Left lung (tissue), 1 donor: ENCODE results near the genes SUCO and KLHL20.

DNA sequence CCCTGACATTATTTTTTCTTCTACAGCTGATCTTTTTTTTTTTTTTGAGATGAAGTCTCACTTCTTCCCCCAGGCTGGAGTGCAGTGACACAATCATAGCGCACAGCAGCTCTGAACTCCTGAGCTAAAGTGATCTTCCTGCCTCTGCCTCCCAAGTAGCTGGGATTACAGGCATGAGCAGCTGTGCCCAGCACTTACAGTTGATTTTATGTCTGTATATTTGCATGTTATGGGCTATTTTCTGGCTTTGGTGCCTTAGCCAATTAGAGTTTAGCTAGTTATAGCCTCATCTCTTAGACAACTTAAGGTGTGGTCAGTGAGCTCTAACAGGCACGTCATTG is 1.6 kb upstream of the VAMP4 start:
- PRO-cap: no peak

DNA sequence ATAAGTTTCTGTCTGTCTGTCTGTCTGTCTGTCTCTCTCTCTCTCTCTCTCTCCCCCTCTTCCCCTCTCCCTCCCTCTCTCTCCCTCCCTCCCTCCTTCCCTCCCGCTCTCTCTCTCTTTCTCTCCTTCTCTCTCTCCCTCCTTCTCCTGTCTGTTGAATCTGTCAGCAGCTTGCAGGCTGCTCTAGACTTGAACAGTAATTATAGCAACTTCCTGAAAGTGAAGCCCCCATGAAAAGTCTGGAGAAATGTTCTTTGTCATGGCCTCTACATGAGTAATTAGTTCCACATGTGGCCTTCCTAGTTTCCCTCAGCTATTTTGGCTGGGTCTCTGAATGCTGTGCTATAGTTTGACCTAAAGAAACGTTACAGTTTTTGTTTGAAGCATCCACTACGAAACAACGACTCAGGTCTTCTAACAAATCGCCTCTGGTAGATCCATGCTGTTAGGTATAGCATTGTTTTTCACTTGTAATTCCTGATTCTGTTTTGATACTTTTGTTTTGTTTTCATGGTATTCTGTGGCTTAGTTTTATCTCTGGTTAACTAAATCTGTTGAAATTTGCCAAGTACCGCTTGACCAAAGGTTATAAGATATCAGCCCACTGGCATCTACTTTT is 275.1 kb upstream of the C1orf105 start:
- PRO-cap: no peak

- PRO-cap: no peak
These were observed 64.0 kb upstream of the C1orf105 start for GRCh38 chr1:172356471-172356993.

DNA sequence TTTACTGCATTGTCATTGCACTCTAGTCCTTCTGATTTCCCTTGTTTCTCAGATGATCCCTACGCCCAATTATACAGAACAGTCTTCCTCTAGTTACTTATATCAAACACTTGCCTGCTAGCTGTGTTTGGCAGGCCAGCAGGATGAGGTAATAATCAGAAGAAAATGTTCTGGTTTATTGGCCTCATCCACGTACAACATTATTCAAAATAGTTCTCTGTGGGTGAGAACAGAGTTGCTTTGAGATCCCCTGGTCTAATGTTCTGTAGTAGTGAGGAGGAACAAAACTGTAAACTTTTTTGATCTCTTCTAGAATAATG is 22.3 kb upstream of the C1orf105 start:
- PRO-cap: no peak

GRCh38 chr1:172399197-172399784 is 21.2 kb upstream of the C1orf105 start:
- PRO-cap: no peak

- PRO-cap: no peak
These were observed 8.7 kb upstream of the PIGC start for GRCh38 chr1:172452556-172452981.

- PRO-cap: bidirectional peak, plus-strand start at chr1:172533160, minus-strand start at chr1:172532803; bidirectional peak, plus-strand start at chr1:172533421, minus-strand start at chr1:172533381; bidirectional peak, plus-strand start at chr1:172533649, minus-strand start at chr1:172533472
These were observed at the start of gene SUCO for GRCh38 chr1:172532718-172533736. Gene SUCO (plus strand): TSS chr1:172533150.

- PRO-cap: unidirectional peak, minus-strand start at chr1:172662790
These were observed 3.7 kb downstream of the FASLG start for GRCh38 chr1:172662279-172663285.

GRCh38 chr1:172670668-172671237 is 11.8 kb downstream of the FASLG start:
- PRO-cap: no peak

DNA sequence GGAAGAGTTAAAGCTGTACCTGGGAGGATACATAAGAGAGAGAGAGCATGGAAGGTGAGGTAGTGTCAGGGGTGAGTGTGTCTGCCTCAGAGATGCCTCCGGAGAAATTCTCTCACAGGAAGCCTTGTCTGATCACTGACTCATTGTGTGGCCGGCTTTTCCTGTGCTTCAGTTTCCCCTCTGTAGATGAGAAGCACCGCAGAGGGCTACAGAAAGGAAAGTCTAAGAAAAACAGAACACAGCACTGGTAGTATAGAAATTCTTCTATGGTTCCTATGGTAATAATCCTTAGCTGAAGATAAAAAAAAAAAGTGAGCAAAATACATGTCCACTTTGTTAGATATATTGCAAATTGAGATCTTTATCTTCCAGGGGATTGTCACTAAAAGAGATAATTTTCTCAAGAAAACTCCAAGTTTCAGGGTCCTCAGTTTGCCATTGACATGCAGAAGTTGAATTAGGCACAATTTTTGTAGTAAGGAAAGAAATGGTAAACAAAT is 40.4 kb downstream of the FASLG start:
- PRO-cap: no peak

DNA sequence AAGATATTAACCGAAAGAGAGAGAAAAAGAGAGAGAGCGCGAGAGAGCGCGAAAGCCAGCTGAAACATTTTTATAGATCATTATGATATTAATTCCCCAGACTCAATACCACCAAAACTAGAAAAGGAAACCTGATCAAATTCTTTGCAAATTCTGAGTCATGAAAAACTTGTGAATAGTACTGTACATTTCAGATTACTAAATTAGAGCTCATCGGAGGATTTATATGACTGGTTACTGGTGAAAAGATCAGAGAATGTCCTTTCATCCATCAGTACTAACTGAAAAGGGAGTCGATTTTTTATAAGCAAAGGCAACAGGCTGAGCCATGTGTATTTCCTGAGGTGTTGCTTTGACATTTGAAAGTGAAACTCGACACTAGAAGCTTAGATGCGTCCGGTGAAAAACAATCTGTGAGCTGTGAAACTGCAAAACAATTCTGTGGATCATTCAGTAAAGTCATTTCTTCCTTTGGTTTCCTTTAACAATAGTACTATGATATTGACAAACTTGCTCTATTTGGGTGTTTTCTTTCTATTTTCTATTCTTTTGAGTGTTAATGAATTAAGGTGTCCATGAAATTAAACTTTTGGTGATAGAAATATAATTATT is 155.6 kb downstream of the TNFSF18 start:
- PRO-cap: no peak

DNA sequence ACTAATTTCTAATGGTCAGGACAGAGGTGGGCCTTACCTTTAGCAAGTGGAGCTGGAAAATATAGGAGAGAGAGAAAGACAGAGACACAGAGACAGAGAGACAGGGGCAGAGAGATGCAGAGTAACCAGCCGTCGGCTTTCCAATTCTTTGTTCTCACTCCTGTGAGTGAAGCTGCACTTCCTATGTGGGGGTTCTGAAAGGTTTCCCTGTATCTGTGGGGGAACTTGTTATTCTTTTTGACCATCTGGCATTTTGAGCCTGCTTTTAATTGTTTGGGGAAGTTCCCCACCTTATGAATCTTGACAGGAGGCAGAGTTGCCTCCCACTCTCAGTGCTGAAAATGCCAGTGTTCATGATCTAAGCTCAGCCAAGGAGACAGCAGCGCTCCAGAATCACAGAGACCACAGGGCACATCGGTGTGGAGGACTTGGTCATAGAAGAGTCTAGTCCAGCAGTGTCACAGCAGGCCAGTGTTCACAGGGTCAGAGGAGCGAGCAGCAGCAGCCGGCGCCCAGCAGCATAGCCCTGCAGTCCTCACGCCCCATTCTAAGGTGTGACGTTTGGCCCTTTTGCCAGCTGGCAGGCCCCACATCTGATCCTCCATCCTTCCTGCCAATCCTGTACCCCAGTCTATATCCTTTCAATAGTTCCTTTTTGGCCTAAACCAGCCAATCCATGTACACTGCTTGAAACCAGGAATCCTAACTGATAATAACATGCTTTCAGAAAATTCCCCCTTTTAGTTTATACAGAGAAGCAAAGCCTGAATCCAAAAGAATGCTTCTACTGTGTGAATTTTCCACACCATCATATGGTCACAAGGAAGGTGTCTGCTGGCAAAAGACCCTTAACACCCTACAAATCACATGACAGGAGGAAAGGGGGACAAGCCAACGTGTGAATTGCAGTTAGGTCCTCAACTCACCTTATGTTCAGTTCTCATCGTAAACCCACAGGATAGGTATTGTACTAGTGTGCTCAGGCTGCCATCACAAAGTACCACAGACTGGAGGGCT is 63.7 kb upstream of the PRDX6 start:
- PRO-cap: no peak

DNA sequence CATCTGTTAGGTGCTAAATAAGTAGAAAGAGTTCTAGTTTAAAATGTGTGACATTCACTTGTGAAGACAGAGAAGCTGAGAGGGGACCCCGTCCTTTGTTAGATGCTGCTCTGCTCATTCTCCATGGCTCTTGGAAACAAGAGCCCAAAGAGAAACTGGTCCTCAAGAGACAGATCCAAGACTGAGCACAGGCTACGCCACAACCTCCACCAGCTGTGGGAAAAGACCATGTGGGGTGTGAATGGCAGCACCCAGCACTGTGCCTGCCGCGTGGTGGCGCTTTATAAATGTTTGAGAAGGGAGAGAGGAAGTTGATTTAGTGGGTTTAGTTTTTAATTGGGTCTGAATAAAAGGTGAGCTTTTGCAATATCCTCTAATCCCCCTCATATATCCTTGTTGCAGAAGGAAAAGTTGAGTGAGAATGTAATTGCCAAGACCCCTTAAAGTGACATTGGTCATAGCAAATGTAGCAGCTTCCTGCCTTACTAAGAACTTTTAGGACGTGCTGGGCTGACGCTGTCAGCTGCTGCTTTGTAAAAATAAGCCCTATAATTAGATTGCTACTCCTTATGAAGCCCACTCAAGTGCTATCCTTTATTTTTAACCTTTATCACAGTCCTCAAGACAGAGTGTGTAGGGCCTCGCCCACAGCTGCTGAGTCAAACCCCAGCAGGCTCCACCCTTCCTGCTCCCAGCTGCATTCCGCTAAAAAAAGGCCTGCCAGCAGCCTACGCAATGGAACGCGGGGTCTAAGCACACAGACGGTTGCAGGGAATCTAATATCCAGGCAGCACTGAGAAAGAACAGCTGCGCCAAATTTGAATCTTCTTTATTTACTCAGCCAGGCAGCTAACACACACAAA is 47.5 kb upstream of the PRDX6 start:
- PRO-cap: unidirectional peak, minus-strand start at position 183 of the sequence; bidirectional peak, plus-strand start at position 735 of the sequence, minus-strand start at position 494 of the sequence

- PRO-cap: no peak
These were observed 33.3 kb upstream of the PRDX6 start for GRCh38 chr1:173443645-173444440.

- PRO-cap: no peak
These were observed 10.6 kb downstream of the PRDX6 start for GRCh38 chr1:173487524-173488360.

DNA sequence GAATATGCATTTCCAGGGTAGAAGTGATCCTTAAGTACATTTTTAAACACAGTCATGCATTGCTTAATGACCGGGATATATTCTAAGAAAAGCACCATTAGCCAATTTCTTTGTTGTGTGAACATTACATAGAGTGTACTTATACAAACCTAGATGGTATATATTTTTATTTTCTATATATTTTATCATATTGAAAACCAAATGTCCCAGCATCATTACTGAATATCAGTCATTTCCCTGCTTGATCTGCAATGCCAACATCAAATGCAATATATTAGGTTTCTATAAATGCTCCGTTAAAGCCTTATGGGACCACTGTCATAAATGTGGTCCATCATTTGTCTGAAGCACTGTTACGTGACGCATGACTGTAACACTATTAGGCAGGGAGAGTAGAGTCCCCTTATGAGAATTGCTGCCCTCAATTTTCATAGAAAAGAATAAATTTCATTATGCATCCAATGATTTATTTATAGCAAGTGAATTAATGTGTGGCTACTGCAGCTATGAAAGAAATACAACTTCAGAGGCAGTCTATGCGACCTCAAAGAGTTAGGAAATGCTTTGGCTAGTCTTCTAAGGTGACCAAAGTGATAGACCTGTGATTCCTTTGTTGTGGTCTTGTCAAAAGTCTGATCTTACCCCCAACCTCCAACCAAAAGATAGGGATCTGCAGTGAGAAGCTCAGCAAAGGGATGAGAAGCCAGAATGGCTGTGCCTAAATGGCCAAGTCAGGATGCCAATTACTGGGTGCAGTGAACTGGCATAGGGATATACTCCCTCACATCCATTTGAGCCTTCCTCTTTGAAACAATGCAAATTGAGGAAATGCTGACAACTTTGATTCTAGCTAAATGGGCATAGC is 13.9 kb downstream of the PRDX6 start:
- PRO-cap: no peak

DNA sequence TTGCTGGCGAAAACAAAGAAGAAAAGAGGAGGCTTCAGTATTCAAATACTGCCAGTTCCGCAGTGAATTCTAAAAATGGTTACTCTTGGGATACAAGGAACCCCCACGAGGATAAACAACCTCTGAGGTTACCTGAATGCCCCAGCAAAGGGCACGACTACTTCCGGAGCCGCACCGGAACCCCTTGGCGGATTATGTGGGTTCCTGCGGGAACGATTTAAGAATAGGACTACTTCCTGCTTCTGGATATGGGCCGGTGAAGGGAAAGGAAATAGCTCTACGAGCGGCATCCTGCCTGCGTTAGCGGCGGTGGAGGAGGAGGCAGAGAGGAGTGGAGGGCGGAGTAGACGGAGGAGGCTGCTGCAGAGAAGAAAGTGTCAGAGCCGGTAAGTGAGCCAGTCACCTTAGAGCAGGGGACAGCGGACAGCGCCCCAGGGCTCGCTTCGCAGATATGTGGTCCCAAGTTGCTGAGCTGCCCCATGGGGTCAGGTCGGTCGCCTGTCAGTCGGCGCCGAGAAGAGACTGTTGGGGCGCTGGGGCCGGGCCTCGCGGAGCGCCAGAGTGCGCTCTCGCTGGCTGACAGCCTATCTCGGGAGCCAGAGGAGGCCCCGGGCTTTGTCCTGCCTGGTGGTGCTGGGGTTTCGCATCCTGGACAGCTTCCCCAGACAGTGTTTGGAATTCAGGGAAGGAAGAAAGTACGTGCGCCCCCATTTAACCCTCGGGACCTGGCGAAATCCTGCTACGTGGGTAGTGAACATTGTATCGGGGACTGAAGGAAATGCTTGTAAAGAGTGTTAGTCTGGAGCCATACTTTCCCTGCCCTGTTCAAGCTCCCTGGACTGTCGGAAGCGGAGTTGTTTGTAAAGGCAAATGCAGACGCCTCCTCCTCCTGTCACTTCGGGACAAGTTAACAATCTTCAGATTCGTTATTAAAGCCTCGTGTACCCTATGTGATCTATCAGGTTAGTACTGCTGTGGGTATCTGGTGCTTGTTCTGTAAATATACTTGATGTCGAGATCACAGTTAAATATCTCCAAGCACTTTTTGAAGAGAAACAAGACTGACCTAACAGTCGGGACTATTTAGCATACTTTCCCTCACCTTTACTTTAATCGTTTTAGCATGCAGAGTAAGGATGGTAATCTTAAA is at the start of gene KLHL20:
Gene KLHL20 (plus strand): TSS at position 289 of the 1,150 bp plus-strand sequence.
- PRO-cap: bidirectional peak, plus-strand start at position 324 of the sequence, minus-strand start at position 186 of the sequence; bidirectional peak, plus-strand start at position 587 of the sequence, minus-strand start at position 521 of the sequence

DNA sequence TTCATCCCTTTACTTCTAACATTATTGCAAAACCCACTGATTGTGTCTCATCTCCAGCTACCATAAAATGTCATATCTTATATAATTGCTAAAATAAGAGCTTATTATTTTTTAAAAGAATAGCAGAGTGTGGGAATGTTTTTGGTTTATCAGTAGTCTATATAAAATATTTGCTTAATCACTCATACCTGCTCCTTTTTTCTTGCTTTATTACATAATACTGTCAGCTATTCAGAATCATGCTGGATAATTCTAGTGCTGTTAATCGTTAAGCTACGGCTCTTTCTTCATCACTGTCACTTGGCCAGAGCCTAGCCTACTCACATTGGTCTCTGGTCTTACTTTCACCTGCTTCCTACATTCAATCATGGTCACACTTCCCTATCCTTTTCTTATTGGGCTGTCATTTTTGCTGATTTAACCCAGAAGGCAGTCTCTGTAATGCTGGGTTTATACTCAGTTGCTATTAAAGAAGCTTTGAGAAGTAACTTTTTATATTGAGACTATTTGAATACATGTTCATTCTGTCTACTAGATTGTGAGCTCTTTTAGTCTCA is 2.4 kb downstream of the KLHL20 start:
- PRO-cap: no peak

DNA sequence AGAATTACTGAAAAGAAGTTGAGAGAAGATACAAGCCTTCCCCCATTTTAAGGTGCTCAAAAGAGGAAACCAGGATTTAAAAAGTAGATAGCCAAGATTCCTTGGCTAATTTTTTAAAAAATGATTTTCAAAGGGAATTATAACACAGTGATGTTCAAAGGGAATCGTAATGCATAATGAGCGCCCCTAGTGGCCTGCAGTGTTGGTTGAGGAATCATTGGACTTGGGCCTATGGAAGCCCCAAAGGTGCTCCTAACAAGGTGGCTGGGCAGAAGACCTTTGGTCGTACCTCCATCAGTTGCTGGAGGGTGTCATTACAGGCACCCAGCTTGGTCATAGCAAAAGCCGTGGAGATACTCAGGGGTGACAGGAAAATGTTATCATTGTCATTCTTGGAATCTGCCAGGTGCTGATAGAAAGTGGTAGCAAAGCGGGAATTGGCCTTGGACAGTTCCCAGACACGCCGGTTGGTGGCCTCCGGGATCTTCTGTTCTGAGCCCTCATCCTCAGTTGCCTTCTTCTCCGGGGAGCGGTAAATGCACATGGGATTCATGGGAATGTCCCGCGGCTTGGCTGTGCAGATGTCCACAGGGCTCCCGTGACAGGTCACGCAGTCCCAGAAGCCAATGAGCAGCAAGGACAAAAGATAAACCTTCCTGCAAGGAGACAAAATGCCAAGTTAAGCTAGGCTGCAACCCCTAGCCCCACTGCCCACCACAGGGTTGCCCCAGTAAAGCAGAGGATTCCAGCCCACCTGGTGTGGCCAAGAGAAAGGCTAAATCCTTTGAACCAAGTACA is 2.7 kb downstream of the SERPINC1 start:
- PRO-cap: no peak

GRCh38 chr1:173925348-173925534 is 8.1 kb upstream of the SERPINC1 start:
- PRO-cap: no peak